Pericardium (tissue), 1 donor: ENCODE measurements around a stretch of chr6.

- RRBS: no CpG with 5 or more reads among the region's 7 CpGs
Measured at GRCh38 chr6:25748499-25748729, 6.1 kb upstream of the SLC17A4 start.

DNA sequence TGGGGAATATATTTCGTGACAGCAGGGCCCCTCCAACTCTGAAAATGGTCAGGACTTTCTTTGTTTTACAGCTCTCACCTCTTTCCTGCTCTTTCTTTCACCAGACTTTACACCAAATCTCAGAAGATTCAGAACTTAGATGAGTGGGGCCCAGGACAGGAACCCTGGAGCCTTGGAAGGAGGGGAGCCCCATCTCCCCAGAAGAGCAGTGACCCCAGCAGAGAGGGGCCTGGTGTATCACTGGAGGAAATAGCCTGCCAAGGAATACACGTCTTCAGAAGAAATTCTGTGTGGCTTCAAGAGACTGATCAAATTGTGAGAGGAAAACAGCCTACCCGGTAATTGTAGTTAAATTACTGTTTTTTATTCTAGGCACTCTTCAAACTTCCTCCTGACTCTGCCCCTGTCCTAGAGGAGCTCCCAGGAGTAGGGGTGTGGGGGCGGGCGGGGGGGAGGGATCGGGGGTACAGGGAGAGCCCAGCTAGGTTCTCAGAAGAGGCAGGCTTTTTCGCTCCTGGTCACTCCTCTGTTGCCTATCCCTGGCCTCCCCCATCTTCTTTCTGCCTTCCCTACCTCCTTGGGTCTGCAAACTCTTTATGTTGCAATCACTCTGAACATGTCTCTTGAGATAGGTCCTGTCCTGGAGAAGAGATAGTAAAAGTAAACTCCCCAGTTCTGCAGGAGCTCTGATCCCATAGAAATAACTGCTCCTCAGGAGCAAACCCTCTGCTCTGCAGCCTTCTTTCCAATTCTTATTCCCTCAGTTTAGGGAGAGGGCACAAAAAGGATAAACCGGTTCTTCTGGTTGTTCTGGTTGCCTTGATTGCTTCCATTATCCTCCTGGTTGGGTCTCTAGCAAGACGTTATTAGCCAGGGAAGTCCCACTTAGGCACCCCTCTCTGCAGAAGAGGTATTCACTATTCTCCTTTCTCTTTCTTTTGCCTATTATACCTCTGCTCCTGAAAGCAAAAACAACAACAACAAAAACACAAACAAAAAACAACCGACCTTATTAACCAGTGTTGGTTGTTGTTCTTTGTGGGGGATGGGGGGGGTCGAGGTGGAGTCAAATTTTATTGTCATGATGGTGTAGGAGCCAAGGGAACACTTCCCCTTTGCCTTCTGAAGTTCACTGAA lies 711 bp downstream of the TRIM38 start:
- RRBS: no CpG with 5 or more reads among the region's 11 CpGs

DNA sequence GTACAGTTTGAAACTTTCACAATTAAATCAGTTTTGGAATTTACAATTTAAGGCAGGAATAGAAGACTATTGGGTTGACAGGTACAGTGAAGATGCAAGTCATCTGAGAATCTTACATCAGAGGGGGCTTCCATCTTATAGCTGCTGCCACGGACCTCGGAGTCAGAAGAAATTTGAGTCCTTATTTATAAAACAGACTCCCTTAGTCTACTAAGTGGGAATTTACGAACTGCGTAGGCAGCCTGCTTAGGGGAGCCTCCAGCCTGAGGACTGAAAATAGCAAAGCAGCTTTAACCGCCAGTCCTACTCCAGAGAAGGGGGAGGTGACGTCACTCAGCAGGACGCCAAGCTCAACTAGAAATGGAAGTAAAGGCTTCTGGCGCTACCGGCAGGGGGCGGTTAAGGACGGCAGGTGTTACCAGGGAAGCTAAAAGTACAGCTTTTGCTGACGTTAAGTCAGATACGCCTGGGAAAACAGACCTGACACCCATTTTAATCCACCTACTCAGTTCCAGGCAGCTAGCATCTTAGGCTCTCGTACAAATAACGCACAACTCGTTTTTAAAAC lies 939 bp downstream of the H4C2 start:
- RRBS: no CpG with 5 or more reads among the region's 16 CpGs

DNA sequence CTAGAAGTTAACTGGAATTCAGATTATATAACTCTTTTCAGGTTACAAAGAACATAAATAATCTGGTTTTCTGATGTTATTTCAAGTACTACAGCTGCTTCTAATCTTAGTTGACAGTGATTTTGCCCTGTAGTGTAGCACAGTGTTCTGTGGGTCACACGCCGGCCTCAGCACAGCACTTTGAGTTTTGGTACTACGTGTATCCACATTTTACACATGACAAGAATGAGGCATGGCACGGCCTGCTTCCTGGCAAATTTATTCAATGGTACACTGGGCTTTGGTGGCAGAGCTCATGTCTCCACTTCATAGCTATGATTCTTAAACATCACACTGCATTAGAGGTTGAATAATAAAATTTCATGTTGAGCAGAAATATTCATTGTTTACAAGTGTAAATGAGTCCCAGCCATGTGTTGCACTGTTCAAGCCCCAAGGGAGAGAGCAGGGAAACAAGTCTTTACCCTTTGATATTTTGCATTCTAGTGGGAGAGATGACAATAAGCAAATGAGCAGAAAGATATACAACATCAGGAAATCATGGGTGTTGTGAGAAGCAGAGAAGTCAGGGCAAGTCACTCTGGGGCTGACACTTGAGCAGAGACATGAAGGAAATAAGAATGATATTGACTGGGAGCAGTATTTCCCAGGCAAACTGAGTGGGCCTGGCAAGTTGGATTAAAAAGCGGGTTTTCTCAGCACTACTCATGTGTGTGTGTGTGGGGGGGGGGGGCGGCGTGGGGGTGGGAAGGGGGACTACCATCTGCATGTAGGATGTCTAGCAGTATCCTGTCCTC lies 1.4 kb downstream of the HFE start:
- RRBS: no CpG with 5 or more reads among the region's 7 CpGs

DNA sequence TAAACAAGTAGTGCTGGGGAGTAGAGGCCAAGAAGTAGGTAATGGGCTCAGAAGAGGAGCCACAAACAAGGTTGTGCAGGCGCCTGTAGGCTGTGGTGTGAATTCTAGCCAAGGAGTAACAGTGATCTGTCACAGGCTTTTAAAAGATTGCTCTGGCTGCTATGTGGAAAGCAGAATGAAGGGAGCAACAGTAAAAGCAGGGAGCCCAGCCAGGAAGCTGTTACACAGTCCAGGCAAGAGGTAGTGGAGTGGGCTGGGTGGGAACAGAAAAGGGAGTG lies 2.0 kb downstream of the HFE start:
- RRBS: no CpG with 5 or more reads among the region's 1 CpG

DNA sequence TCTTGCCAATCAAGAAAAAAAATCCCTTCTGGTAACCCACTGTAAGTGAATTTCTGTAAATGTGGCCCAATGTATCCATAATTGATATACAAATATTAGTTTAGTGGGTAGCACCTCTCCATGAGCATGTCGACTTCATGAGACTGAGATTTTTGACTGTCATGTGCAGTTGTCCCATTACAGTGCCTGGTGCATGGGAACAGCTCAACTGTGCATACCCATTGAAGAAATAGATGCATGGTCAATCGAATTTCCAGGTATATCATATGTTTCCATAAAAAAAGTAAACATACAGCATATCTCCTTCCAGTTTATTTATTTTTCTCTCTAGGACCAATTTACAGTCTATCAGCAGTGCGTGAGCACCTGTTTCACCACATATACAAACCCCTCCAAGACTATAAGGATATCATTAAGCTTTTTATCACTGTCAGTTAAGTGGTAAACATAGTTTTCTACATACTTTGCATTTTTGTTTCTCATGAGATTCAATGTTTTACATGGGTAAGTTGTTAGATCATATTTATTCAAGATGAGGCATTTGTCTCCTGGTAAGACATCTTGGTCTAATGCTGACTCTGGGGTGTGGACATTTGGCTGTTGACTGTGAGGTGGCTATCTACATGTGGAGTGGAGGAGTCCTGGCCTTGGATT lies 5.1 kb upstream of the H1-6 start:
- RRBS: no CpG with 5 or more reads among the region's 3 CpGs

DNA sequence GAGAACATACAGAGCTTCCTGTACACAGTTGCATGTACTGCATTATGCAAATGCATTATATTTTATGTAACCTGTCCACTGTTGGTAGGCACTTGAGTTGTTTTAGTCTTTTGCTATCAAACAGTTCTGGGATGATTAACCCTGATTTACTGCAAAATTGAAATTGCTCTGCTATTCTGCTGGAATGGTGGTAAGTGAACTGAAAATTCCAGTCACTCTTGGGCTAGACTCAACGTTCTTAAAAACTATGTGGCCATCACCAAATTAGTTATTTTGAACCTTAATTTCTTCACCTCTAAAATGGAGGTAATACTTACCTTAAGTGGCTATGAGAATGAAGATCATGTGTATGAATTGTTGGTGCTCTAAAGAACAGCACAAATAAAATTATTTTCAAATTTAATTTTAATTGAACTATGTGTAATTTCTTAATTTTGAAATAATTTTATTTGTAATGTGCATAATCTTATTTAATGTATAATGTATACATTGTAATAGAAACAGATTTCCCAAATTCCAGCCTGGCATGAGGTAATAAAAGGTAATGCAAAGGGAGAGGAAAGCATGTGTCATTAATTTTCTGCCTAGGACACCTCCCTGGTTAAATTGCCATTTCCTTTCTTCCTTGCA lies 14.7 kb downstream of the H2AC6 start:
- RRBS: no CpG with 5 or more reads among the region's 1 CpG

DNA sequence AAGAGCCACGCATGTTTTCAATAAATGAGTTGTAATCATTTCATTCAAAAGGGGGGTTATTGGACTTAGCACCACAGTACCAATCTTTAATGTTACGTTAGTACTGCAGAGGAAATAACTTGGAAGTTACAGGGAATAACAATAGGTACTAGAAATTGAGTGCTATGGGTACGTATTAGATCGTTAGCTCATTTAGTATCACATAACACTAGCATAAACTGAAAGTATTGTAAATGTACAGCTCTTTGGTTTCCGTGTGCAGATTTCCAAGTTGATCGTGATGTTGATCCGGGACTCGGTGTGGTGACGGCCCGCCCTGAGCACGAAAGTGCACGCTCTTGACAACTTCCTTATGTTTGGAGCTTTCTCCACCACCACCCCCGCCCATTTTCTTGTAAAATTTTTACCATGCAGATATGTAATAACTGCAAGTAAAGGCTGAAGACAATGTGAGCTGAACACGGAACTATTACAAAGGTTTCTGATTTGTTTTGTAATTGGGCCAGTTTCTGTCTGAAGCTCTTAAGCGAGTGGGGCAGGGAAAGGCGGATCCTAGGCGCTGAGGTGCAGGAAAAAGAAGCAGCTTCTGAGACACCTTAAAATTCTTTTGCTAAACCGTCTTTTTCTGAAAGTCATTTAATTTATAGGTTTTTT lies 801 bp downstream of the H2BC5 start:
- RRBS: no CpG with 5 or more reads among the region's 18 CpGs

DNA sequence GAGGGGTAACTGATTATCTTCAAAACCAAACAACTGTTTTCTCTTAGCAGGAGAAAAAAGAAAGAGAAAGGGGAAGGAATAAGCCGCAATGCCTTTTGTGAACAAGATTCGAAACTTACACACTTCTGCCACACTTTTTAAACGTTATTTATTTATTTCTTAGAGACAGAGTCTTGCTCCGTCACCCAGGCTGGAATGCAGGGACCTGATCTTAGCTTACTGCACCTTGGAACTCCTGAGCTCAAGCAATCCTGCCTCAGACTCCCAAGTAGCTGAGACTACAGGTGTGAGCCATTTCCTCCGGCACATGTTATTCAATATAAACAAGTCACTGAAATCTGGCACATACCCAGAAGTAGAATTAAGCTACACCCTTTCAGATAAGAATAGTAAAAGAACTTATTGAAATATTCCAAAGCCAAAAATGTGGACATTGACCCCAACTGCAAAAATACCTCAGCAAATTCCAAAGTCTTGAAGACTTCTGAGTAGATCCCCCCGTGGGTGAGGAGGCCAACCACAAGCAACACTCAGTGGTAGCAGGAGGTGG lies 5.8 kb downstream of the H2BC5 start:
- RRBS: no CpG with 5 or more reads among the region's 6 CpGs

DNA sequence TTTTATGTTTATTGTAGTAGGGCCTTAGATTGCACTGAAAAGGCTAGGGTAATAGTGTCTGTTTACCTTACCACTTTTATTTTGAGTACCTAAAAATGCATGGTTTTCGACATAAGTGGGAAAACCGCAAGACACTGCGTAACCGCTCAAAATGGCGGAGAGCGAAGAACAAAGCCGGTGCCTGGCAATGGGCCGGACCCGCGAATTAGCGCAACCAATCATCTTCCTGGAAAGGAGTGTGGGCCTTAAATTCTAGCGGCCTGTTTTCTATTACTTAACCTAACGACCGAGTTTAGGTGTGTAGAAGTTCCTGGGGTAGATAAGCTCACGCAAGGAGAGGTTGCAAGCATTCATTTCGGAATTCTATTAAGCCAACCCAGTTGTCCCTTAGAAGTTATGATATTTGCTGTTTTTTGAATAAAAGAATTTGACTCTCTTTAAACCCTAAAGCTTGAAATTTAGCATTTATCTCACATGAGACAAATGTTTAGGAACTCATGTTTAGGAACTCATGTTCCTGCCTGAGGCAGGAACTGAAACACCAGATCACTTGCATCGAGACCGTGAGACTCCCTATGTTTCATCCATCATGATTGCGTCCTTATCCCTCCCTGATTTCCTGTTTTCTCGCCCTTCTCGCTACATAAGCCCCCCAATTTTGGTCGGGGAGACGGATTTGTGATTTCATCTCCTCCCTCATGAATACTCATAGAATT lies 931 bp downstream of the H4C5 start:
- RRBS: no CpG with 5 or more reads among the region's 23 CpGs

- RRBS: no CpG with 5 or more reads among the region's 11 CpGs
Measured at GRCh38 chr6:26205899-26206617, 1.6 kb downstream of the H4C5 start.

DNA sequence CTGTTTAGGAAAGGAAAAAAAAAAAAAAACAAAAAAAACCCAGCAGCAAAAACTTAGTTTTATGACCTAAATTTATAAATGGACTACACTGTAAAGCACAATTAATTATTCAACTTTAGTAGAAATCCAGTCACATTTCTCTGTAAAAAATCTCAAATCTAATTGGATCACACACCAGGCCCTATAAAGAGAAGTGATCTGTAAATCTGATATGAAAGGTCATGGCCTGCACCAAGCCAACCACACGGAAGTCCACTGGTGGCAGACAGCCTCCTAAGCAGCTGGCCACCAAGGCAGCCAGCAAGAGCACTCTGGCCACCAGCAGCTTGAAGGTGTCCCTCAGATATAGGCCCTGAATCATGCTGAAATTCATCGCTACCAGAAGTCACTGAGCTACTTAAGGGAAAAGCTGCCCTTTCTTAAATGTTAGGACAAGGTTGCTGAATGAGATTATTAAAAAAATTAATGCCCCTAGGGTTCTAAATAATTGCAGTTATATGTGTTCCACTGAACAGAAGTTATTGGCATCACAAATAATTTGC lies 2.2 kb downstream of the H2AC8 start:
- RRBS: no CpG with 5 or more reads among the region's 2 CpGs

GRCh38 chr6:26232969-26233592 lies 1.7 kb downstream of the H1-3 start:
- RRBS: 44% methylated on average over 4 of the region's 28 CpGs

DNA sequence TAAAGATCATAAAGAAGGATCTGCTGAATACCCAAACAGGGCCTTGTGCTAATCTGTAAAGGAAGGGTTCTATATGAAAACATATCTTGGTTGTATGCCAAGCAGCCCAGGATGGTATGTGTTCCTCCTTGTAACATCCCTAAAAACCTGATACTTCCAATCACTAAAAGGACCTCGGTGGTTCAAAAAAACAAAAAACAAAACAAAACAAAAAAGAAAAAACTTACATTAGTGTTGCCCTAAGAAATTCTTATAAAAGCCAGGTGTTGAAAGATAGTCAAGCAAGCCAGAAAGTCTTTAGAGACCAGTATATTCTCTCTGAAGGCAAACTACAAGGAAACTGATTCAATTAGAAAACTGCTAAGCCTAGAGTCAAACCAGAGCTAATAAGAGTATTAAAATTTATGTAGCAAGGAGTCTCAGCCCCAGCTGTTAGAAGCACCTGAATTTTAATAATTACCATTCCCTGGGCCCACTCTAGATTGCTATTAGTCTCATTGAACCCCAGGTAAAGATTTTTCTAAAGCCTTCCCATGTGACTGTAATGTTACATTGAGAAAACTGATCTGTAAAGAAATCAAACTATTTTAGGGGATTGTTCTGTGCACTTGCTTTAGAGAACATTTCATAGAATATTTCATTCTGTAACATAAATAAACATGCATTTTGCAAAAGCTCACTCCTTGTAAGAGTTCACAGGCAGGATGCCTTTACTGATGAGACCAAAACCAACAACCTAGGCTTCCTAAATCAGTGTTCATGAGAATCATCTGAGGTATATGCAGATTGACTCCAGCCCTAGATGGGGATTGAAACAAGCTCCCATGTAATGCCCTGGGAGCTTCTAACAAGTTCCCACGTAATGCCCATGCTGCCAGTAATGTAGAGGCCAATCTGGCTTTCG lies 1.4 kb downstream of the H3C8 start:
- RRBS: no CpG with 5 or more reads among the region's 3 CpGs

- RRBS: no CpG with 5 or more reads among the region's 20 CpGs
Measured at GRCh38 chr6:26299363-26299967, 14.1 kb upstream of the H4C8 start.

- RRBS: no CpG with 5 or more reads among the region's 14 CpGs
Measured at GRCh38 chr6:26311133-26311553, 25.8 kb upstream of the H4C8 start.

DNA sequence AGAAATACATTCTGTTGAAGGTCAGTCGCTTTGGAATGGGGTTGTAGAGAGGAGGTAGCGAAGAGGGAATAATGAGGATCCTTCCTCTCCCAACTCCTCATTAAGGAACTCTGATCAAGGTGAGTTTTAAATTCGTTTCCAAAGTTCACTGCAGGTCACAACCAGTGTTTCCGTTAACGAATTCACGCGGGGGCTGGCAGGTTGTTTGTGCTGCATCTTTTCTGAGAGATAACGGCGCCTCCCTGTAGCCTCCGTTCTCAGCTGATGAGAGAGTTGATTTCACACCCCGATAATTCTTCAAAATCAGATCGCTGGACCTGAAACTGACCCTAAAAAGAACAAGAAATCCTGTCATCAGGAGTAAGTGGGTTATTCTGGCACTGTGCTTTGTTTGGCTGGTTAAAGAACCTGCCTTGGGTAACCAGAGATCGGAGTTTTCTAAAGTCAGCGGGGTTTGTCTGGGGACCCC lies 33.2 kb upstream of the BTN3A2 start:
- RRBS: no CpG with 5 or more reads among the region's 14 CpGs

DNA sequence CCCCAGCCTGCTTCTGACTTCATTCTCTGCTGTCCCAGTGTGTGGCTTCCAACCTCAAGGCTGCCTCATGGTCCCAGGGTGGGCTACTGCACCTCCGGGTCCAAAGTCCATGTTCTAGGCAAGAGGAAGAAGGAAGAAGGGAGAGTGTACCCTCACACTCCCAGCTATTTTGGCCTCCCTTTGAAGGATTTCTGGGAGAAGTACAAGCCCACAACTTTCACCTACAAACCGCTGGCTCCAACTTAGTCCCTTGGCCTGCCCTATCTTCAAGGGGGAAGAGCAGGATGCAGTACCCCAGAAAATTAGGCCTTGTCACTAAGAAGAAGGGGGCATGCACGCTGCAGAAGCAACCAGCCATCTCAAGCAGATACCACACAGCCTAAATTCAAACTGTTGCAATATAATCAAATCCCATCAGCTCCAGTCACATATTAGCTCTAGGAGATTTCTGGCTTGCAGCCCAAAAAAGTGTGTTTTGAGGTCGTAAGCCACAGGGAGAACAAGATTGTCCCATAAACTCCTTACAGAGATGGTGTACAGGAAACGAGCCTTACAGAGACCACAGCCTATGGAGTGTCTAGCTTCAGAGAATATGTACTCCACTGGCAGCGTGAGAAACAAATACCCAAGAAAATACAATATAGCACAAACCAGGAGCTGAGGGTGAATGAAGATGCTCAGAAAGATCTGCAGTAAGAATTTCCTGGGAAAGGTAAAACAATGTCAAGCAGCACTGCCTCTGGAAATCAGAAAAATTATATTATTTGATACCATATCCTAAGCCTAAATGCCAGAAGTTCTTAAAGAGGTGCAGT lies 835 bp upstream of the BTN3A2 start:
- RRBS: no CpG with 5 or more reads among the region's 6 CpGs

DNA sequence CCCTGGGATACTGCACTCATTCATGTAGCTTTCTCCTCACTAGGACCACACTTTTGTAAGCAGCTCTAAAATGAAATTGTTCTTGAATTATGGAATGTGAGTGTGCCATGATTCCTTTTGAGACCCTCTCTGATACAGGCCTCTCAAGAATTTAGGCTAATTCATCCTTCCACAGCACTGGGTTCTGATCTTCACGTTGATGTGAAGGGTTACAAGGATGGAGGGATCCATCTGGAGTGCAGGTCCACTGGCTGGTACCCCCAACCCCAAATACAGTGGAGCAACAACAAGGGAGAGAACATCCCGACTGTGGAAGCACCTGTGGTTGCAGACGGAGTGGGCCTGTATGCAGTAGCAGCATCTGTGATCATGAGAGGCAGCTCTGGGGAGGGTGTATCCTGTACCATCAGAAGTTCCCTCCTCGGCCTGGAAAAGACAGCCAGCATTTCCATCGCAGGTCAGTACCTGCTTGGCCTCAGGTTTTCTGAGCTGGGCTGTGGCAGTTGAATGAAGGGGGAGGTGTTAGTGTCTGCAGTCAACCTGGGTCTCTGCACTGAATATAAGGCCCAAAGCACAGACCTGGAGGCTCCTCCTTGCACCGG lies 5.5 kb downstream of the BTN3A1 start:
- RRBS: no CpG with 5 or more reads among the region's 6 CpGs